HTERT-HM (cell line): ENCODE measurements around a stretch of chr17.

DNA sequence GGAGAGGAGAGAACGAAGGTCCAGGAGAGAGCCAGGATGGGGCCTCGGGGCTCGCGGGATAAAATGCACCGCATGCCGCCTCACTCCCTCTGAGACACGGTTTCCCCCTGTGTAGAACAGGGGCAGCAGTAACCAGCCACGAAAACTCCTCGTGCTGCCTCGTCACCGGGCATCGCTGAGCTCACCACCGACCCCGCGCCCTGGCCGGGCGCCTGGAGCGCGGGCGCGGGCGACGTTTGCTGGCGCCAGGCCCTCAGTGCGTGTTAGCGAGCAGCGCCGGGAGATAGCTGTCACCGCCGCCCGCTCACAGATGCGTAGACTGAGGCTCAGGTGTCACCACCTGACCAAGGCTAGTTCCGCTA is 779 bp upstream of the MAP2K3 start:
- RRBS = 16% methylated on average over 22 of the region's 33 CpGs

- RRBS = 2% methylated on average over 11 of the region's 27 CpGs
These were observed 421 bp upstream of the MAP2K3 start for GRCh38 chr17:21284113-21284466.

DNA sequence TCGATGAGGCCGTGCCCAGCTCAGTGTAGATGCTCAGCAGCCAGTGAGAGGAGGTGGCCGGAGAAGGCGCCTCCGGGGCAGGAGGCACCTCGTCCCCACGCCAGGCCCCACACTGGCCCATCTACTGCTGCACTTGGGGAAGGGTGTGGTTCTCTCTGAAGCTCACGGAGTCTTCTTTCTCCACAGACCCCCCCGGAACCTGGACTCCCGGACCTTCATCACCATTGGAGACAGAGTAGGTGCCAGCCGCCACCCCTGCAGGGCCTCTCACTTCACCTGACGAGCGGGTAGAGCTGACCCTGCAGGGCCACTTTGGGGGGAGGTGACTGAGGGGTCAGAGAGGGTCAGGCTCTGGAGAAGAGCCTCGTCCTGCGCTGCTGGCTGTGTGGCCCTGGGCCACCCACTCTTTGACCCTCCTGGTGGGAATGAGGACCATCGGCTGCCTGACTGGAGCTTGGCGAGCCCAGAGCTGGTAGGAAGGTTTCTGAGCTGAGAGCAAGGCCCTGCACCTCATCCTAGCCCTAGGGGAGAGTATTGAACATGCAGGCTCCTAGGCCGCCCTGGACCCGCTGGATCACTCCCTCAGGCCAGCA is 14.3 kb downstream of the MAP2K3 start:
- RRBS = no CpG with 5 or more reads among the region's 19 CpGs

- RRBS = no CpG with 5 or more reads among the region's 19 CpGs
These were observed 16.5 kb downstream of the MAP2K3 start for GRCh38 chr17:21300922-21301523.

DNA sequence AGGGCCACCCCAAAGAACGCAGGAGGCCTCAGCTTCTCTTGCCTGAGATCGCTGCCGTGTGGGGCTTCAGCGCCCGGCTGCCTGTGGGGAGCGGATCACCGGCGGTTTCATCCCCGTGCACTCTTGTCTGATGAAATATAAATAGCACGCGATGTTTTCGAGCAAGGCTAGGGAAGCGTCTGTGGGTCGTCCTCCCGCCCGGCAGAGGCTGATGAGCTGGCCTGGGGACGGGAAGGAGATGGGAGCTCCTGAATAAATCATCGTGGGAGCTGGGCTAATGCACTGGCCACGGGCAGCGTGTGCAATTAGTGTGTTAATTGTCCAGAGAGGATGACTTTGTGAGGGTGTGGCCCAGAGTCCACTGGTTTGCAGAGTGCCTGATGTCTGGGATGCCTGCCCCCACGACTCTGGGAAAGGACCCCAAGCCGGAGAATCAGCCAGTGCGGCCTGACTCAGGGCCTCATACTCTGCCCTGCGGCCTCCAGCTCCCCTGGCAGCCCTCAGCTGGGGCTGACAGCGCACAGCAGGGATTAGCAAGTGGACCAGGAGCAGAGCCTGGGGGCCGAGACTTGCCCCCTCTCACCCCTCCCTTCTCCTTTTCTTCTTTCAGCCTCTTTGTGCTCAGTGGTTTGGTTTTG is 21.3 kb downstream of the KCNJ12 start:
- RRBS = under 1% methylated on average over 7 of the region's 26 CpGs

- RRBS = no CpG with 5 or more reads among the region's 48 CpGs
These were observed 18.0 kb upstream of the KCNJ18 start for GRCh38 chr17:21674203-21674854.

DNA sequence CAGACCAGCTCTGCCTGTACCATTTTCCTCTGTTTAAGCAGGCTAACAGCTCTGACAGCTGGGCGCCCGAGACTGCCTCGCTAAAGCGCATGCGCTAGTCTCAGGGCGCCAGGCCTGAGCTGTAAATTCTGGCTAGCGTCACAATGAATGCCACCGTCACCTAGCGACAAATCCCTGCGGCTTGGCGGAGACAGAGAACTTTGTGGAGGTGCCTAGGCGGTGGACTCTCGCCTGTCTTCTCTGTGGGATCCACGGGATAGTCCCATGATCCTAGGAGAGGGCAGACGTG is 573.9 kb downstream of the KCNJ18 start:
- RRBS = no CpG with 5 or more reads among the region's 15 CpGs

- RRBS = no CpG with 5 or more reads among the region's 58 CpGs
These were observed 519.1 kb upstream of the WSB1 start for GRCh38 chr17:26774788-26775229.

GRCh38 chr17:27244466-27245833 is 49.0 kb upstream of the WSB1 start:
- RRBS = no CpG with 5 or more reads among the region's 23 CpGs

DNA sequence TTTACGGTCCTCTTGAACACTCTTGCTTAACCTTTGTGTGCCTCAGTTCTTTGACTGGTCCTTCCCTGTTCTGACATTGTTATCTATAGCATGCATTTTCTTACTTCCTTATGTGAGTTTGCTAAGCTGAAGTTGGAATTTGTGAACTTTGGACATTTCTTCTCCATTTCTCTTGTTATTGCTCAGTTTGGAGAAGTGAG is 29.6 kb upstream of the WSB1 start:
- RRBS = no CpG with 5 or more reads among the region's 1 CpG

GRCh38 chr17:27319660-27320745 is 26.1 kb downstream of the WSB1 start:
- RRBS = no CpG with 5 or more reads among the region's 12 CpGs

GRCh38 chr17:27344184-27344928 is 50.4 kb downstream of the WSB1 start:
- RRBS = no CpG with 5 or more reads among the region's 5 CpGs

DNA sequence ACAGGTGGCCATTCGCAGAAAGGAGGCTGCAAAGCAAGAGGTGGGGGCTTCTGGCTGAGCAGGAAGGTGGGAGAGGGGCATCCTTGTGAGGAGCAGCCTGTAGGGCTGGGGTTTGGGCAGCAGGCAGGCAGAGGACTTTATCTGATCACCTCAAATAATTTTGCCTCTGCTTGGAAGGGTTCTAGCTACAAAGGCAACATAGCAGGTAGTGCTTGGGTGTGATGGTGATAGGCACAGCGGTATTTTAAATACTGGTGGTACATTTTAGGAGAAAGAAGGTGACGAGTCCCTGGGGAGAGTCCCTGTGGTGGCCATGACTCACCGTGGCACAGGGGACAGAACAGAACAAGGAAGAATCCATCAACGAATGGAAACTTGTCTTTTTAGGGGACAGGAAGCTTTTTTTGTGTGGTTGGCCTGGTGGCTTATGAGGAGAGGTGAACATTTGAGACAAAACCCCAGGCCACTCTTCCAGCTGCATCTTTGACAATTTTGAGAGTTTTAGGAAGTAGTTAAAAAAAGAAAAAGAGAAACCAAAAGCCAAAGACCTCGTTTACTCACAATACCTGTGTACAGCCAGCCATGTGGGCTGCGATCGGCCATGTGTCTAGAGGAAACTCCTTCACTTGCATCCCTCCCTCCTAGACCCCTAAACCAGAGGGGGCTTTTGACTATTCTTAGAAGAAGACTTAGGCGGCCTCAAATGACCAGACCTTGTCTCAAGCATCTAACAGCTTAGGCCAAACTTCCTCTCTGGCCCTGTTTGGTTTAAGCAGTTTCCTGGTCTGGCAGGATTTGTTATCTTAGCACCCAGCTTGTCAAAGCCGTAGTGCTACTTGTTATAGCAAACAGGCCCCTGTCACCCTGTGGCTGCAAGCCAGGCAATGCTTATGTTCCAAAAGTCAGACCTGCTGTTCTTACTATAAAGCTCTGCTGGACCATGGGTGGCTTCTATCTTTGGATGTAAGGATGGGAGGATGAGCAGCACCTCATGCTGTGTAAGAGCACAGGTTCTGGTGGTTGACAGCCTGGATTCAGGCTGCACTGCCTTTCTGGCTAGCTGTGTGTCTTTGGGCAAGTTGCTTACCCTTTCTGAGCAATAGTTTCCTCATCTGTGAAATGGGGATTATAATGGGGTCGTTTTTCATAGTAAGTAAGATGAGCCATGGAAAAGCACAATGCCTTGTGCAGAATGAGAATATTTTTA is 17.6 kb downstream of the KSR1 start:
- RRBS = no CpG with 5 or more reads among the region's 11 CpGs

DNA sequence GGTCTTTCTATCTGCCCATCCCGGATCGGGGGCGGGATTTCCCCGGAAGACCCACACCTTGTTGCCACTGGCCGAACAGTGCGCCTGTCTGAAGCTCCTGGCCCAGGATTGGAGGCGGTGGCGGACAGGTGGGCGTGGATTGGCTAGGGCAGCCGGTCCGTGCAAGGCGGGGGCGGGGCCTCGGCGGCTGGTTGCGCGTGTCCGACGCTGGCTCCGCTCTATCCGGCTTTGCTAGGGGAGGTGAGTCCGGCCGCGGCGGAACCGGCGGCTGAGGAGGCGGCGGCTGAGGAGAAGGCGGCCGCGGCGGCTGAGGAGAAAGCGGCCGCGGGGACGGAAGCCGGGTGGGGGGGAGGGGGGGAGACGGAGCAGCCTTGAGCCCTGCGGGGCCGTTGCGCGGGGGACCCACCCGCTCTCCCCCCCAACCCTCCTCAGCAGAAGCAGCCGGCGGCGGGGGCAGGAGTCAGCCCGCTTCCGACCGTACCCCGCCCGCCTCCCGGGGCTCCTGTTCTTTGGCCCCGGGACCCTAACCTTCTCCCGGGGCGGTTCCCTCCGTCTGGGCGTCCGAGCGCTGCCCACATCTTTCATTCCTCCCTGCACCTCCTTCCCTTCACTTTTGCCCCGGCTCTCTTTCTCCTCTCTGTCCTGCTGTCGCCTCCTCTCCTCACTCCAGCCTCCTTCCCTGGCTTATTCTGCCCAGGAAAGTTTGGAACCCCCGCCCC is 778 bp upstream of the NLK start:
- RRBS = 1% methylated on average over 43 of the region's 63 CpGs

DNA sequence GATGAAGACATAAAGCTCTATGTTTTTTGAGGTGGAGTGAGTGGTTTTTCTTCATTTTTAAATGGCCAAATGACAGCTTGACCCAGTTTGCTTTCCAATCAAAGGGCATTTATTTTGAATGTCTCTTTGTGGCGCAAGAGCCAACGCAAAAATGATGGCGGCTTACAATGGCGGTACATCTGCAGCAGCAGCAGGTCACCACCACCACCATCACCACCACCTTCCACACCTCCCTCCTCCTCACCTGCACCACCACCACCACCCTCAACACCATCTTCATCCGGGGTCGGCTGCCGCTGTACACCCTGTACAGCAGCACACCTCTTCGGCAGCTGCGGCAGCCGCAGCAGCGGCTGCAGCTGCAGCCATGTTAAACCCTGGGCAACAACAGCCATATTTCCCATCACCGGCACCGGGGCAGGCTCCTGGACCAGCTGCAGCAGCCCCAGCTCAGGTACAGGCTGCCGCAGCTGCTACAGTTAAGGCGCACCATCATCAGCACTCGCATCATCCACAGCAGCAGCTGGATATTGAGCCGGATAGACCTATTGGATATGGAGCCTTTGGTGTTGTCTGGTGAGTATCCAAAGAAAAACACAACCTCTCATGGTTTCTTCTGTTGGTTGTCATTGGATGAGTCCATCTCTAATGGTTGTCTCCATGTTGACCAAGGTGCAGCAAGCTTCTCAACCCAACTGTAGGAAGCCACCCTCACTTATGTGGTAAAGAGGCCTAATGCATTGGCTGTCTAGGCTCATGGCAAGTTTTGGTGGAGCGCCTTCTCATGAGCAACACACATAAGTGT is 481 bp downstream of the NLK start:
- RRBS = no CpG with 5 or more reads among the region's 18 CpGs

DNA sequence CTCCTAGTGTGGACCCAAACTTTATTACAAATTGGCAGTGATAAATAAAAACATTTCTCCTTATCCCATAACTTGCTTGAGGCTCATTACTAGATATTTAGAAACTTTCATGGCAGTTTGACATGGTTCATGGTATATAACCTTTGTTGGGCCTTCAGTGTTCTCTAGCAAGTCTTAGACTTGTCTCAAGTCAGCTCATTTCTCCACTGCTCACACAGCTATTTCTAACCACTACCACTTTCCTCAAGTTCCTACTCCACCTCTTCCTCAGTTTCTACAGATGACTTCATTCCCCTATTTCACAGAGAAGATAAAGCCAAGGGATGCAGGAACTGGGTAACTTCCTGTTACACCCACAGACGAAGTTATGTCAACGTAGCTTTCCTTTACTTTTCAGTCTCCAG is 23.2 kb downstream of the NLK start:
- RRBS = no CpG with 5 or more reads among the region's 2 CpGs

DNA sequence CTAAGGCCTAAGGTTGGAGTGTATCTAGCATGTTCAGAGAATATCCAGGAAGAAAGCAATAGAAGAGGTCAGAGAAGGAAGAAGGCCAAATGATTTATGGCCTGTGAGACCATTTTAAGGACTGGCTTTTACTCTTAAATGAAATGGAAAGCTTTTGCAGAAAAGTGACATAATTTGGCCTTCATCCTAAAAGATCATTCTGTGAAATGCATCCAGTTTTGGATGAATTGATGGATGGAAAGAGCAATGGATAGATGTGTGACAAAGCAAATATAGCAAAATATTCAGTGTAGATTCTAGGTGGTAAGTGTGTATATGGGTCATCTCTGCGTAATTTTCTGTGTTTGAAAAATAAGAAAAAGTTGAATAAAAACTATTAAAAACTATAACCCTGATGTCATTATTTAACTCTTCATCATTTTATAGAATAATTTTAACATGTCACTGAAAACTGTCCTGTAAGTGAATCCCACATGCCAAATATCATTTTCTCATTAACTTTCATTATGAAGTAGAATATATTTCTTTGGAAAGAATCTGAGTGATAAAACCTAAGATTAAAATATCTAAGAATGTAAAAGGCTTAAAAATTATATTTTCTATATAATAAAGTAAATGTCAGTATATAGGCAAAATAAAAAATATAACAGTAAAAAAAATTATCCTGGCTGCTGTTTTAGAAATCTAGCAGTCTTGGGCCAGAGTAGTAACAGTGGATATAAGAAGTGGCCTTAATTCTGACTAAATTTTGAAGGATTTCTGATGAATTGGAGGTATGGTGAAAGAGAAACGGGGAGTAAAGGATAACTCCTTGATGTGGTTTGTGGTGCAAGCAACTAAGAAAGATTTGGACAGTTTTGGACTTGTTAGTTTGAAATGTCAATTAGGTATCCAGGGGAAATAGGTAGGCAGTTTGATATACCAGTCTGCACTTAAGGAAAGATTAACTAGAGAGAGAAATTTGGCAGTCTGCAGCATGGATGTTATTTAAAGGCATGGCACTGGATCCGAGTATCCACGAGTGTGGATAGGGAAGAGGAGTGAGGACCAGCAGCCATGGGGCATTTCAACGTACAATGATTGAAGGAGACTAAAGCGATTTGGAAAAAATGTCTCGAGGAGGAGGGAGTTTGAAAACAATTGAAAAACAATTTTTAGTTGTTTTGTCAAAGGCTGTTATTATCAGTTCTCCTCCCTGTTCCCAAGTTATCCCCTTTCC is 117.1 kb downstream of the NLK start:
- RRBS = no CpG with 5 or more reads among the region's 7 CpGs

- RRBS = no CpG with 5 or more reads among the region's 5 CpGs
These were observed 128.1 kb upstream of the TMEM97 start for GRCh38 chr17:28190942-28191312.

- RRBS = no CpG with 5 or more reads among the region's 6 CpGs
These were observed 5.3 kb downstream of the TMEM97 start for GRCh38 chr17:28324317-28324769.

DNA sequence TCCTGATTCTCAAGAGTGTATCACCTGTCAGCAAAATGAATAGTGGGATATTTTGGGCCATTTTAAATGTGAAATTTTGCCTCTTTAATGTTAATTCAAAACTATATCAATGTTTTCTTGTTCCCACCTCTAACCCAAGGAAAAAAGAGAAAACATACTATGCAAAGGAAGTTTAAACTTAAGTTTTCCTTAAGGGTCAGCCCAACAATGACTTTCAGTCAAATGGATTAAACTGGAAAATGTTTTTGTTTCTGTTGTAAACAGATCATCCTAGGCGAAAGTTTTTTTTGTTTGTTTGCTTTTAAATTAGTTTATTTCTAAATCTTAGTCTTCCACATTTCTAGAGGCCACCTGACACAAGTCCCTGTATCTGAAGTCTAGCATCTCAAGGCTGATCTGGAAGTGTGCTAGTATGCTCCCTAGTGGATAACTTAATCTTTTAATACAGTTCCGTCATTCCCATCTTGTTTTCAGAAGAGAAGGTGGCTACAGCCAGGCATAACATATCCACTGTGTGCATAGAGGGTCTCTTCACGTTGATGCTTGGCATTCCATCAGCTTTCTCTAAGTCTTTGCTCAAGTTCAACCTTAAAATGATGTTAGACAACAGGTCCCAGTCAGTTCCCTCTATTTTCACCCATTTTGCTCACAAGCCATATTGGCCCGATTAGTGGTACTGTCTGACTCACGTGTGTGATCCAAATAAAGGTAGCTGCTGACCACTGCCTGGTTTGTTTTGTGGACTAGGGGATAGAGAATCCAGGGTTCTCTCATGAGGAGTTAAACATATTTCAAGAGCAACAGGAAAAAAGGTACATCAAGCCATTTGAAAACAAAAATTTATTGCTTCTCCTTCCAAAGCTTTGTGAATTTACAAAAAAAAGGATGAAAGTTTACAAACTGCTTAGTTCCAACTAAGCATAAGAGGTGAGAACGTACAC is 7.5 kb downstream of the IFT20 start:
- RRBS = no CpG with 5 or more reads among the region's 6 CpGs